Tongue (tissue), 2 donors: ENCODE measurements around the genes LTA, TNF and STK19.

DNA sequence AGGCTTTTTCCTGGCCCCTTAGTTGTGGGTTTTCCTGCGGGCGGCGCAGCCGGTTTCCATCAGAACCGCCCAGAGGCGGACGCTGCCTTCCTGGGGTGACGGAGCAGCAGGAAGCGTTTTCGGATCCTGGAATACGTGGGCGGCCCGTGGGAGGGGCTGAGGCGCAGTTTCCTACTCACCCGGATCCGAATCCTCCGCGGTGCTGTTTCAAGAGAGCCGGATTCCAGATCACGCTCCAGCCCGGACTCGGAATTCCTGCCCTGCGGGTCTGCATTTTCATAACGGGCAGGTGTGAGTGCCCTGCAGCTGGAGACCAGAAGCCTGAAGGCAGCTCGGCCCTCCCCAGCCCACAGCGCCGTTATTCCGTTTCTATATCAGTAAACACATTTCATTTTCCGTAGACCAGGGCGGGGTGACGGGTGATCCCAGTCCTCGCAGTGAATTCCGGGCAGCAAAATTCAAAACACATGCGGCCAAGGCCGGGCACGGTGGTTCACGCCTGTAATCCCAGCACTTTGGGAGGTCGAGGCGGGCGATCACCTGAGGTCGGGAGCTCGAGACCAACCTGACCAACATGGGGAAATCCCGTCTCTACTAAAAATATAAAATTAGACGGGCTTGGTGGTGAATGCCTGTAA is 3.4 kb upstream of the MICA start:
- RAMPAGE, long total RNA, result no peak

DNA sequence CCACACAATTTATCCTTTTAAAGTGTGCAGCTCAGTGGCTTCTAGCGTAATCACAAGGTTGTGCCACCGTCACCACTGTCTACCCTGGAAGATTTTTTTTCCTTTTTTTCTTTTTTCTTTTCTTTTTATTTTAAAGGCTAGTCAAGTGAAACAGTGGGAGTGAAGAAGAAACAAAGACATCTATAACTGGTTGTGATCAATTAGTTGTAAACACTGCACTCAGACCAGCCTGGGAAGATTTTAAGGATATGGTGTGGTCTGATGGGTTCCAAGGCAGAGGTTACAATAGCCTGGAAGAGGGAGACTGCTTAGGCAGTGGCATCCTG is 1.4 kb upstream of the MICA start:
- RAMPAGE, long total RNA, result no peak

DNA sequence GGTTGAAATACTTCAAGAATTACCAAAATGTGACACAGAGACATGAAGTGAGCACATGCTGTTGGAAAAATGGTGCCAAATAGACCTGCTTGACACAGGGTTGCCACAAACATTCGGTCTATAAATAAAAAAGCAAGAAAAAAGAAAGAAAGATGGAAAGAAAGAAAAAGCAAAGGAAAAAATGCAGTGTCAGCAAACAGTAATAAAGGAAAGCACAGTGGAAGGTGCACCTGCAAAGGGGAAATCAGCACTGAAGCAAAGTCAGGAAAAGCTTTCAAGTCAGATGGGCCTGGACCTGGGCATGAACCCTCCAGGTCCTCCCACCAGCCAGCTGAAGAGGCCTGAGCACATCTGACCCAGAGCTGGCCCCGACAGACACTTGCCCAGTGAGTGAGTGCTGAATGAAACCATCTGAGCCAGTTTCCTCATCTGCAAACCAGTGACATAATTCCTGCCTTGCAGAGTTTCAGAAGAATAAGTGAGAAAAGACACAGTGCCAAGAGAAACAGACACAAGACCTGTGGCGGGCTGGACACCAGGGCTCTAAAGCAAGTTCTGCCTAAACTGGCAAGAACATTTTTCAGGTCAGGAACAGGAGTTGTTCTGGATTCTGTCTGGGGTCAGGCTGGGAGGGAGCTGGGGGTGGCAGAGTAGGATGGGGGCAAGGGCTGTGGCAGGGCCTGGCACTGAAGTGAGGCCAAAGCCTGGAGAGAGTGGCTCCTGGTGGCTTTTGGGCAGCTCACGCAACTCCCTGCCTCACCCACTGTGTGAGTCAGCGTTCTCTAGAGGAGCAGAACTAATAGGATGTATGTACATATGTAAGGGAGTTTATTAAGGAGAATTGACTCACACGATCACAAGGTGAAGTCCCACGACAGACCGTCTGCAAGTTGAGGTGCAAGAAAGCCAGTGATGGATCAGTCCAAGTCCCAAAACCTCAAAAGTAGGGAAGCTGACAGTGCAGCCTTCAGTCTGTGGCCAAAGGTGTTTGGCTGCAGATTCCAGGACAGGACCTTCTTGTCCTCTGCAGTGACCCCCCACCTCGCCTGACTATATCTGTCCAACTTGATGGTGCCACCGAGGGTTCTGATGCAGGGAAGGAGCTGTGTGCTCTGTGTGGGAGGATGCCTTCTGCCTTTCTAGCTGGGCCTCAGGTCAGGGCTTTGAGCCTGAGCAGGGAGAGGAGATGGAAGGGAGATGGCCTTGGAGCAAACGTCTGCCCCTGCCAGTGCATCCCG is 23.7 kb upstream of the MICB start:
- RAMPAGE, long total RNA, result no peak

DNA sequence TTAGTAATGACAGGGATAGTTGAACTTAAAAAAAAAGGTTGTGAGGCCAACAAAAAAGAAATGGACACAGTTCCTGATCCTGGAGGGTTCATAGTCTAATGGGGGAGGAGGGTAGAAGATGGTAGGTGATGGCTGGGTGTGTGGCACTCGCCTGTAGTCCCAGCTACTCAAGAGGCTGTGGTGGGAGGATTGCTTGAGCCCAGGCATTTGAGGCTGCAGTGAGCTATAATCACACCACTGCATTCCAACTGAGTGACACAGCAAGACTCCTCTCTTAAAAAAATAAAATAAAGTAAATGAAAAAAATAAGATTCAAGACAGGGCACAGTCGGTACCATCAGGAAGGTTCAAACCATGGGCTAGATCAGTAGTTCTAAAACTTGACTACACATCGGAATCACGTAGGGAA is 2.3 kb upstream of the MICB start:
- RAMPAGE, long total RNA, result no peak

DNA sequence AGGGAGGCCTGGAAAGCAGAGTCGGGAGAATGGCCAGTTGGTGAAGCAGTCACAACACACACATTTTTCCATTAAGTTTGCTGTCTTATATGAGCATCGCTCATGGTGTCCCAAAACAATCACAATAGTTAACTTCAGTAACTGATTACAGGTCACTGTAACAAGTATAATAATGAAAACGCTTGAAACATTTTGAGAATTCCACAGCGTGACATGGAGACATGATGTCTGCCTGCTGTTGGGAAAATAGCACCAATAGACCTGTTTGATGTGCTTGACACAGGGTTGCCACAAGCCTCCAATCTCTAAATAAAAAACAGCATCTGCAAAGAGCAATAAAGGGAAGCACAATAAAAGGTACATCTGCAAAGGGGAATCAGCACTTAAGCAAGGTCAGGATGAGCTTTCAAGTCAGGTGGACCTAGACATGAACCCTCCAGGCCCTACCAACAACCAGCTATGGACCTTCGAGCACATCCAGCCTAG is 1.6 kb upstream of the MCCD1 start:
- RAMPAGE, long total RNA, result no peak

GRCh38 chr6:31542164-31542648 is 403 bp upstream of the DDX39B start:
- RAMPAGE, long total RNA, result no peak

GRCh38 chr6:31559631-31560297 is 12.3 kb upstream of the LTA start:
- RAMPAGE, long total RNA, result no peak

DNA sequence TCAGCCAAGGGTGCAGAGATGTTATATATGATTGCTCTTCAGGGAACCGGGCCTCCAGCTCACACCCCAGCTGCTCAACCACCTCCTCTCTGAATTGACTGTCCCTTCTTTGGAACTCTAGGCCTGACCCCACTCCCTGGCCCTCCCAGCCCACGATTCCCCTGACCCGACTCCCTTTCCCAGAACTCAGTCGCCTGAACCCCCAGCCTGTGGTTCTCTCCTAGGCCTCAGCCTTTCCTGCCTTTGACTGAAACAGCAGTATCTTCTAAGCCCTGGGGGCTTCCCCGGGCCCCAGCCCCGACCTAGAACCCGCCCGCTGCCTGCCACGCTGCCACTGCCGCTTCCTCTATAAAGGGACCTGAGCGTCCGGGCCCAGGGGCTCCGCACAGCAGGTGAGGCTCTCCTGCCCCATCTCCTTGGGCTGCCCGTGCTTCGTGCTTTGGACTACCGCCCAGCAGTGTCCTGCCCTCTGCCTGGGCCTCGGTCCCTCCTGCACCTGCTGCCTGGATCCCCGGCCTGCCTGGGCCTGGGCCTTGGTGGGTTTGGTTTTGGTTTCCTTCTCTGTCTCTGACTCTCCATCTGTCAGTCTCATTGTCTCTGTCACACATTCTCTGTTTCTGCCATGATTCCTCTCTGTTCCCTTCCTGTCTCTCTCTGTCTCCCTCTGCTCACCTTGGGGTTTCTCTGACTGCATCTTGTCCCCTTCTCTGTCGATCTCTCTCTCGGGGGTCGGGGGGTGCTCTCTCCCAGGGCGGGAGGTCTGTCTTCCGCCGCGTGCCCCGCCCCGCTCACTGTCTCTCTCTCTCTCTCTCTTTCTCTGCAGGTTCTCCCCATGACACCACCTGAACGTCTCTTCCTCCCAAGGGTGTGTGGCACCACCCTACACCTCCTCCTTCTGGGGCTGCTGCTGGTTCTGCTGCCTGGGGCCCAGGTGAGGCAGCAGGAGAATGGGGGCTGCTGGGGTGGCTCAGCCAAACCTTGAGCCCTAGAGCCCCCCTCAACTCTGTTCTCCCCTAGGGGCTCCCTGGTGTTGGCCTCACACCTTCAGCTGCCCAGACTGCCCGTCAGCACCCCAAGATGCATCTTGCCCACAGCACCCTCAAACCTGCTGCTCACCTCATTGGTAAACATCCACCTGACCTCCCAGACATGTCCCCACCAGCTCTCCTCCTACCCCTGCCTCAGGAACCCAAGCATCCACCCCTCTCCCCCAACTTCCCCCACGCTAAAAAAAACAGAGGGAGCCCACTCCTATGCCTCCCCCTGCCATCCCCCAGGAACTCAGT is at the start of gene LTA:
LTA (plus strand) TSS at position 379 of the 1,286 bp plus-strand sequence.
- RAMPAGE, long total RNA, result no peak

DNA sequence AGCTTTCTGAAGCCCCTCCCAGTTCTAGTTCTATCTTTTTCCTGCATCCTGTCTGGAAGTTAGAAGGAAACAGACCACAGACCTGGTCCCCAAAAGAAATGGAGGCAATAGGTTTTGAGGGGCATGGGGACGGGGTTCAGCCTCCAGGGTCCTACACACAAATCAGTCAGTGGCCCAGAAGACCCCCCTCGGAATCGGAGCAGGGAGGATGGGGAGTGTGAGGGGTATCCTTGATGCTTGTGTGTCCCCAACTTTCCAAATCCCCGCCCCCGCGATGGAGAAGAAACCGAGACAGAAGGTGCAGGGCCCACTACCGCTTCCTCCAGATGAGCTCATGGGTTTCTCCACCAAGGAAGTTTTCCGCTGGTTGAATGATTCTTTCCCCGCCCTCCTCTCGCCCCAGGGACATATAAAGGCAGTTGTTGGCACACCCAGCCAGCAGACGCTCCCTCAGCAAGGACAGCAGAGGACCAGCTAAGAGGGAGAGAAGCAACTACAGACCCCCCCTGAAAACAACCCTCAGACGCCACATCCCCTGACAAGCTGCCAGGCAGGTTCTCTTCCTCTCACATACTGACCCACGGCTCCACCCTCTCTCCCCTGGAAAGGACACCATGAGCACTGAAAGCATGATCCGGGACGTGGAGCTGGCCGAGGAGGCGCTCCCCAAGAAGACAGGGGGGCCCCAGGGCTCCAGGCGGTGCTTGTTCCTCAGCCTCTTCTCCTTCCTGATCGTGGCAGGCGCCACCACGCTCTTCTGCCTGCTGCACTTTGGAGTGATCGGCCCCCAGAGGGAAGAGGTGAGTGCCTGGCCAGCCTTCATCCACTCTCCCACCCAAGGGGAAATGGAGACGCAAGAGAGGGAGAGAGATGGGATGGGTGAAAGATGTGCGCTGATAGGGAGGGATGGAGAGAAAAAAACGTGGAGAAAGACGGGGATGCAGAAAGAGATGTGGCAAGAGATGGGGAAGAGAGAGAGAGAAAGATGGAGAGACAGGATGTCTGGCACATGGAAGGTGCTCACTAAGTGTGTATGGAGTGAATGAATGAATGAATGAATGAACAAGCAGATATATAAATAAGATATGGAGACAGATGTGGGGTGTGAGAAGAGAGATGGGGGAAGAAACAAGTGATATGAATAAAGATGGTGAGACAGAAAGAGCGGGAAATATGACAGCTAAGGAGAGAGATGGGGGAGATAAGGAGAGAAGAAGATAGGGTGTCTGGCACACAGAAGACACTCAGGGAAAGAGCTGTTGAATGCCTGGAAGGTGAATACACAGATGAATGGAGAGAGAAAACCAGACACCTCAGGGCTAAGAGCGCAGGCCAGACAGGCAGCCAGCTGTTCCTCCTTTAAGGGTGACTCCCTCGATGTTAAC is at the start of gene TNF:
TNF (plus strand) TSS at position 438 of the 1,385 bp plus-strand sequence.
- RAMPAGE, long total RNA, result no peak

GRCh38 chr6:31652889-31653239 is 403 bp upstream of the BAG6 start:
- RAMPAGE, long total RNA, result no peak

DNA sequence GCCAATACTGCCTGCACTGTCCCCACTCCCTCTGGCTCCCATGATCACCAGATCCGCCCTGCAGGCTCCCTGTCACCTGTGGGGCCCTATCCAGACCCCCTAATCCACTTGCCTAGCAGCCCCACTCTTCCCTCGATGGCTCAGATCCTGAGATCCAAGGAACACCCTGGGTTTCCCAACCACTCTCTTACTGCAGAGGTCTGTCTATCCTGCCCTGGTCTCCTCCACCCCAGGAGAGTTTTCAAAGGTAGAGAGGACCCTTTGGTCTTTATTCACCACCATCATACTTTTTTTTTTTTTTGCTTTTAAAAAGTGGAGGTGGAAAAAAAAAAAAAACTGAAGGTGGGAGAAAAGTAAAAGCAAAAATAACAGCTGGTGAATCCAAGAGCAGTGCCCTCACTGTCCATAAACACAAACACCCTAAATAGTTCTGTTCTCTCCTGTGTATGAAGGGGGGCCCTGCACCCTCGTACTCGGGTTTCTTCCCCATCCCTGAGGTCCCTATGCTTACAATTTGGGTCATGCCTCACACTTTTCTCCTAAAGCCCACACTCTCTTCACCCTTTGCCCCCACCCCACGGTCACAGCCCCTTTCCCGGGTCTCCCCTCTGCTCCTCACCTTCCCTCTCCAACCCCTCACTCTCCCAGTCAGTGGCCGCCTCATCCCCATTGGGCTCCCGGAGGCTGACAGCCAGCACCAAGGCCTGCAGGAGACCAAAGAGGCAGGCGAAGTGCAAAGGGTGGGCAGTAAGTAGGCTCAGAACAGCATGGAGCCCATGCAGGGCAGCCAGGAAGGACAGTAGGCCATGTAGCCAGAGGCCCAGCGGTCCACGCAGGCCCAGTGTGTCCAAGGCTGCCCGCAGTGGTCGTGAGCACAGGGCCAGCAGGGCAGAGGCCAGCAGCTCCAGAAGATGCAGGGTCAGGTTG is 1.8 kb downstream of the C6orf47 start:
- RAMPAGE, long total RNA, result no peak

- RAMPAGE, long total RNA, result no peak
Measured at GRCh38 chr6:31701577-31702457, 1.3 kb downstream of the ABHD16A start.

DNA sequence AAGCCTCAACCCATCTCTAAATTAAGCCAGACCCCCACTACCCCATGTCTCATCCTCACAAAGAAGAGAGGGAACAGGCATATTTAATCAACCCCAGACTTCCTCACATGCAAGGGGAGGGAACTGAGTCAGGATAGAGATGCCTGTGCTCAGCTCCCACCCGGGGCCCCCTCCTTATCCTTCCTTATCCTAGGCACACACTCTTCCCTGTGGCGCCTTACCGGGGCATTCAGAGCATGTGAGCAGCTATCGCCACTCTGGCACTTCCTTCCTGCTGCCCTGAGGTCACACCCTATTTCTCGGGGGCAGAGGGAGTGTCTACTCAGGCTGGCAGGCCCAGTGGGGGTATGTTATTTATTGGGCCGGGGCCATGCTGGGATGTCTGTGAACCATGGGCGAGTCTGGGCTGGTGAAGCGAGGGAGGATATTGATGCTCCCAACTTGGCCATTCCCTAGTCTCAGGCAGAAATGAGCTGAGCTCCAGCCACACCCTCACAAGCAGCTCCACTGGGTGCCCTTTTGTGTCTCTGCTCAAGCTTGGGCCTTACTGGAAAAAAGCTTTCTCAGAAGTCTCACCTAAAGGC is 4.0 kb upstream of the LY6G6D start:
- RAMPAGE, long total RNA, result no peak

DNA sequence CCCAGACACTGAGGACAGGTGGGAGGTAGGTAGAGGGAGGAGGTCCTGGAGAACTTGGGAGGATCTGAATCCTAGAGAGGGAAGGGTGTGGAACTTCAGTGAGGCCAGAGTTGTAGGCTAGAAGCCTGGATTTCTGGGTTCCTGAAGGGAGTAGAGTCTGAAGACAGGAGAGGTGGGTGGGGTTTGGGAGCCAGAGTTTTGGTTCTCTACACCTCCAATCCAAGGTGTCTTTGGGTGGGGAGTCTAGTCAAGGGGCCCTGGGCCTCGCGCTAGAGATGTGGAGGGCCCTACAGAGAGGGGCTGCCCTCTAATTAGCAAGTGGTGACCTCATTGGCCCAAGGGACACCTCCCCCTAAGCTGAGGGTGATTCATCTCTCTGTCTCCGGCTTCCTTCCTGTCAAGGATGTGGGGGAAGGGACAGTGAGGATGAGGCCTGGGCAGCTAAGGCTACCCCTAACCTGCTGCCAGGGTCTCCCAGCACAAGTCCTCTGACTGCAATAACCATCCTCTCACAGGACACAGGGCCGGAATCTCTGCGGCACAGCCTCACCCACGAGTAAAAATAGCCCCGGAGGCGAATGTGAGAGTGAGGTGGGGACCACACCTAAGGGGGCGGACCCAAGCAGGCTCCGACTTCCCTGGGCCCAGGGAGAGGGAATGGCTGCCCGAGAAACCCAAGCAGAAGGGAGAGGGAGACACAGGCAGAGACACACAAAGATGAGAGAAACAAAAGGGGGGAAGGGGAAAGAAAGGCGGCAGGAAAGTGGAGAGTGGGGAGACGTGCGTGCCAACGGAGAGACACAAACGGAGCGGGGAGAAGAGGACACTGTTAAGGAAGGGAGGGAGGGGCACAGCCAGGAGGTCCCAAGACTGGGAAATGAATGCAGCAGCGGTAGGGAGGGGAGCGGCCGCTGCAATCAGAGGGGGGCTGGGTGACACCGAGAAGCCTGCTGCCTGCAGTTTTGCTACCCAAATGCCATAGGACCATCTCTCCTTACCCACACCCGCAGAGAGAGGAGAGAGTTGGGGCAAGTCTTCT is 1.5 kb downstream of the CLIC1 start:
- RAMPAGE, long total RNA, result no peak

GRCh38 chr6:31820583-31821003 is 5.2 kb downstream of the HSPA1A start:
- RAMPAGE, long total RNA, result no peak

GRCh38 chr6:31877047-31877475 is 1.7 kb downstream of the SLC44A4 start:
- RAMPAGE, long total RNA, result no peak

GRCh38 chr6:31888919-31889893 is 8.3 kb downstream of the EHMT2 start:
- RAMPAGE, long total RNA, result no peak

DNA sequence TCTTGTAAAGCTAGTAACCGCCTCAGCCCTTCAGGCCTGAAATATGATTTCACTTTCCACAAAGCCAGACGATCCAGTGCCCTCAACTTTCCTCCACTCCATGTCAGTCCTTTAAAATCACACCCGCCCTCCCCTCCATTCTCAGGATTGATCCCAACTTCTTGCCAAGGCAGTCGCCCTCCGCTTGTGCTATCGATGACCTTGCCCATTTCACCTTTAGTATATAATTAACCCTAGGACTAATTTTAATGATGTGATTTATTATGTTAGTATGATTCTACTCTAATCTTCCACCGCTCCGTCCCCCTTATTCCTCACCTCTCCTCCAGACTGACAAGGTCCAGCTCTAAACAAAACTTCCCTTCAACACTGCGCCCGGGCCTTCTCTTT is 739 bp upstream of the ZBTB12 start:
- RAMPAGE, long total RNA, result no peak

GRCh38 chr6:31971820-31972681 is at the start of gene STK19:
STK19 (plus strand) TSS chr6:31972363.
- RAMPAGE, long total RNA, result start-site peak on the plus strand at chr6:31972332-31972404, 35 and 14 reads in 2 replicates

GRCh38 chr6:31972682-31972901 is 429 bp downstream of the STK19 start:
- RAMPAGE, long total RNA, result no peak